Epithelial cell of alveolus of lung (primary cell): ENCODE measurements around the genes CKLF, CMTM2 and CMTM4.

- RAMPAGE, long total RNA = no peak
- RRBS = no CpG with 5 or more reads among the region's 5 CpGs
Observed at GRCh38 chr16:66142870-66143207, 223.7 kb upstream of the CDH5 start.

GRCh38 chr16:66503007-66503436, 46.9 kb downstream of the TK2 start:
- RAMPAGE, long total RNA = no peak
- RRBS = no CpG with 5 or more reads among the region's 2 CpGs

DNA sequence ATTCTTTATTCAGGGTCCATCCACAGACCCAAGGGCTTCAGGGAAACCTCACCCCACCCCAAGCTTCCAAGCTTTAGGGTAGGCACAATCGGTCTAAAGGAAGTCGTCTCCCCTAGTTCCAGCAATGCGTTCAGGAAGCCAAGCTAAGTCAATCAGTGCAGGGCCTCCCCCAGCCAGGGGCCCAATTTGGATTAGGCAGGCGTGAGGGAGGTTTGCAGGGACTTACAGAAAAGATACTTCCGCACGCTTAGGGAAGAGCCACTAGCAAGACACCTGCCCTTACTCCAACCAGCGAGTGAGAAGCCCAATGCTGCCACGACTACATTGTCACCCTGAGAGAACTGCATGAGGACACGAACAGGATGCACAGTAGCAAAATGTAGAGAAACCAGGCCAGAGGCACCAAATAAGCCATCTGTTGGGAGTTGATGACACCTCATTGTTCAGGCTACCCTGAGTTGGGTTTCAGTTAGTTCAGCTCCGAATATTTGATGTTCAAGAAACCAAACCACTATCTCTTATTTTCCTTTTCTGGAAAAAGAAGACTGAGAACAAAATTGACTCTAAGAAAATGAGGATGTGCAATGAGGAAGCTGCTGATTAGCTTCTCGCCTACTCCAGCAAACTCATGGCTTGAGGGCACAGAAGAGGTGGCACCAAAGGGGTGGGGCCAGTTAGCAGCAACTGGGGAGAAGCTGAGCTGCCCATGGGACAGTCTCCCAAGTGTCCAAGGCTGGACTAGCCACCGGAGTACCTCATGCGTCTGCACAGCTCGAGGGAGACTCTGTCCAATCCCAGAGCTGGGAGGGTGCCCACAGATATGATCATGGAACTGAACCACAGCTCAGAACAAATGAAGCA, 29.4 kb downstream of the TK2 start:
- RAMPAGE, long total RNA = no peak
- RRBS = no CpG with 5 or more reads among the region's 14 CpGs

DNA sequence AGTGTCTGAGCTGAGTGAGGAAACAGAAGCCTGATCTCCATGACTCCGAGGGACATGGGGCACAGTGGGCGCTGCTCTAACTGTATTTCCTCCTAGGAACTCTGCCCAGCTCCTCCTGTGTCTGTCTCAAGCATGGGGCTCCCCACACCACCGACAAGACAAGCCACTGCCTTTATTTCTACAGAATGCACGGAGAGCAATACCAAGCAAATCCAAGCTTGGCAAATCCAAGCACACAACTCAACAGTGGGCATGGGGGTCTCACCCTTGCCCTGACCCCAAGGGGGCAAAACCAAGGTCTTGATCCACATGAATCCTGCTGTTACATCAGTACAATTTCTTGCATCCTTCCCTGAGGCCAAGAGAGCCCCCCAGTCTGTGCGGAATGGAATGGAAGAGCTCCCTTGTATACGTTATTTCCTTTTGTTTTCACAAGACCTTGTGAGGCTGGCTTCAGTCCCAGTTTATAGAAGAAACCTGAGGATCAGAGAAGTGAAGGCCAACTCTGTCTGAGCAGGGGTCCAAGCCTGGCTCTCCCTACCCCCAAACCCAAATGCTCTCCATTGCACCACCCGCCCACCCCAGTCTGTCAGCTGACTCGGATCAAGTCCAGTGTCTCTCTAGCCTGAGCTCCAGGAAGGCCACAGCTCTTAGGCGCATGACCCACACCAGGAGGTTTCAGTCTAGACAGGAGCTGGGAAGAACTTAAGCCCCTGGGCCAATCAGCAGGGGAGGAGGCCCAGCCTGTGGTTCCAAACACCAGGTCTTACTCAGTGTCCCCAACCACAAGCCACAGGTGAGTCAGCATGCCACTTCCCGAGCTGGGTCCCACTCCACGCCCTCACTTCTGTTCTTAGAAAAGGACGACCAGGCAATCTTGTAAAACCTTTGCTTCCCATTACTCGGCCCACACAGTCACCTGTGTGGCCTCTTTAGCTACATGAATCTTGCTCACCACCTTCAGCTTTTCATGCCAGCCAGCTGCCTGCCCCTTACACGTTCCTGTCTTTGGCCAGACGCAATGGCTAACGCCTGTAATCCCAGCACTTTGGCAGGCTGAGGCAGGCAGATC, 28.0 kb downstream of the TK2 start:
- RAMPAGE, long total RNA = no peak
- RRBS = no CpG with 5 or more reads among the region's 16 CpGs

GRCh38 chr16:66531238-66531623, 18.7 kb downstream of the TK2 start:
- RAMPAGE, long total RNA = no peak
- RRBS = no CpG with 5 or more reads among the region's 5 CpGs

DNA sequence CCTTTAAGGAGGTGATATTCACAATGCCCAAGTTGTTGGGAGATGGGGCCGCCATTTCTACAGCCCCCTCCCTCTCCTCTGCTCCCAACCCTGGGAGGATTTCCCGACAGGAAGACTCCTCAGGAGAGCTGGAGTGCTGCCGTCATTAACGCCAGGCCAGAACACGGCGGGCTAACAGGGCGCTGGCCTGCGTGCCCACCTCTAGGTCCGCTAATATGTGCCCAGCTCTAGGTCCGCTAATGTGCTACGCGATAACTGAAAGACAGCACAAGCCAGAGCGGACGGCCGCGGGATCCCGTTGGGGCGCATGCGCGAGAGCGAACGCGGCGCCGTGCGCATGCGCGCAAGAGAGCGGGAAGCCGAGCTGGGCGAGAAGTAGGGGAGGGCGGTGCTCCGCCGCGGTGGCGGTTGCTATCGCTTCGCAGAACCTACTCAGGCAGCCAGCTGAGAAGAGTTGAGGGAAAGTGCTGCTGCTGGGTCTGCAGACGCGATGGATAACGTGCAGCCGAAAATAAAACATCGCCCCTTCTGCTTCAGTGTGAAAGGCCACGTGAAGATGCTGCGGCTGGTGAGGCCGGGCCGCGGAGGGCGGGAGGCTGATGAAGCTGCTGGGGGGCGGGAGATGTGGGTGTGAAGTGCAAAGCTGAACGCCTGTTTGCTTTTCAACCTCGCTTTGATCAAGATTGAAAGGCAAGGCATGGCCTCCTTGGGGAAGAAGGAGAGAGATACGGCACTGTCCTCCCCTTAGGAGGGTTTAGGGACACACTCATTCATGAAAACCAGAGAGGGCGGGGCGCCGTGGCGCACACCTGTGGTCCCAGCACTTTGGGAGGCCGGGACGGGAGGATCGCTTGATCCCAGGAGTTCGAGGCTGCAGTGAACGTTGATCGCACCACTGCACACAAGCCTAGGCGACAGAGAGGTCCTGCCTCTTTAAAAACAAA, at the start of gene CKLF:
CKLF (plus strand) TSS at position 351 of the 944 bp plus-strand sequence.
- RAMPAGE, long total RNA = start-site peak on the plus strand centred at position 381 of the sequence, 41 bp wide, 346 and 854 reads in 2 replicates
- RRBS = no CpG with 5 or more reads among the region's 64 CpGs

- RAMPAGE, long total RNA = no peak
- RRBS = 30% methylated on average over 4 of the region's 23 CpGs
Observed at GRCh38 chr16:66579335-66579535, at the start of gene CMTM2. Gene CMTM2 (plus strand): TSS chr16:66579463.

- RAMPAGE, long total RNA = no peak
- RRBS = no CpG with 5 or more reads among the region's 23 CpGs
Observed at GRCh38 chr16:66604844-66605011, 224 bp downstream of the CMTM3 start.

GRCh38 chr16:66619908-66620794, 15.6 kb downstream of the CMTM3 start:
- RAMPAGE, long total RNA = no peak
- RRBS = no CpG with 5 or more reads among the region's 10 CpGs

- RAMPAGE, long total RNA = no peak
- RRBS = no CpG with 5 or more reads among the region's 13 CpGs
Observed at GRCh38 chr16:66650856-66651282, 45.7 kb downstream of the CMTM4 start.

DNA sequence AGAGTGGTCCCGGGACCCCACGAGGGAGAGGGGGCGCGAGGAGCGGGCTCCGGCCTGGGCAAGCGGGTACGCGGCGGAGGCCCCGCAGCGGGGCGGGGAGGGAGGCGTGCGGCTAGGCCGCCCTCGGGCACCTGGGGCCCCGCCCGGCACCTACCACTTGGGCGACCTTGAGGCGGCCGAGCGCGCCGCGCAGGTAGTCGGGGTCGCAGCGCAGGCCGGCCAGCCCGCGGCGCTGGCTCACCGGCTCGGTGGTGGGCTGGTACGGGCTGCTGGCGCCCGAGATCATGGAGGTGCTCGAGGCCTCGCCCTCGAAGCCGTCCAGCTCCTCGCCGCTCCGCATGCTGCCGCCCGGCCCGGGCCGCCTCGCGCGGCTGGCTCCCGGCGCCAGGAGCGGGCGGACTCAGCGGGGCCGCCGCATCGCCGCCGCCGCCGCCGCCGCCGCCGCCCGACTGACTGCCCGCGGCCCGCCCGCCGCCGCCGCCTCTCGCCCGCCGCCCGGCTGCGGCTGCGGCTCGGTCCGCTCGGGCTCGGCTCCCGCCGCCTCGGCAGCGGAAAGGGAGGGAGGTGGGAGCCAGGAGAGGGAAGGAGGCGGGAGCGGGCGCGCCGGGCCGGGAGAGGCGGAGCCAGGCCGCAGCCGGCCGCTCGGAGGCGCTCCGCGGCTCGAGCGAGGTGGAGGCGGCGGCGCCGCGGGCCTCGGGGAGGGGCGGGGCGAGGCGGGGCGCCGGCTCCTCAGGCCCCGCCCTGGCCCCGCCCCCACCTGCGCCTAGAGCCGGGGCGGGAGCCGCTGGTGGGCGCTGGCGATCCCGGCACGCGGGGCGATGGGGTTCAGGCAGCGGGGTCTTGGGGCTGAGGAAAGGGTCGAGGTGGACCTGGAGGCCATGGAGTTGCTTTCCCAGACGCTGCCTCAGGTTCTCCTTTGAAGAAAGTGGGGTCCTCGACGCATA, at the start of gene CMTM4:
CMTM4 (minus strand) TSS at position 558 of the 944 bp plus-strand sequence.
- RAMPAGE, long total RNA = no peak
- RRBS = 2% methylated on average over 43 of the region's 134 CpGs

- RAMPAGE, long total RNA = no peak
- RRBS = no CpG with 5 or more reads among the region's 19 CpGs
Observed at GRCh38 chr16:66706500-66707146, 10.1 kb upstream of the CMTM4 start.

- RAMPAGE, long total RNA = no peak
- RRBS = no CpG with 5 or more reads among the region's 6 CpGs
Observed at GRCh38 chr16:66931787-66932447, 2.3 kb downstream of the CIAO2B start.

DNA sequence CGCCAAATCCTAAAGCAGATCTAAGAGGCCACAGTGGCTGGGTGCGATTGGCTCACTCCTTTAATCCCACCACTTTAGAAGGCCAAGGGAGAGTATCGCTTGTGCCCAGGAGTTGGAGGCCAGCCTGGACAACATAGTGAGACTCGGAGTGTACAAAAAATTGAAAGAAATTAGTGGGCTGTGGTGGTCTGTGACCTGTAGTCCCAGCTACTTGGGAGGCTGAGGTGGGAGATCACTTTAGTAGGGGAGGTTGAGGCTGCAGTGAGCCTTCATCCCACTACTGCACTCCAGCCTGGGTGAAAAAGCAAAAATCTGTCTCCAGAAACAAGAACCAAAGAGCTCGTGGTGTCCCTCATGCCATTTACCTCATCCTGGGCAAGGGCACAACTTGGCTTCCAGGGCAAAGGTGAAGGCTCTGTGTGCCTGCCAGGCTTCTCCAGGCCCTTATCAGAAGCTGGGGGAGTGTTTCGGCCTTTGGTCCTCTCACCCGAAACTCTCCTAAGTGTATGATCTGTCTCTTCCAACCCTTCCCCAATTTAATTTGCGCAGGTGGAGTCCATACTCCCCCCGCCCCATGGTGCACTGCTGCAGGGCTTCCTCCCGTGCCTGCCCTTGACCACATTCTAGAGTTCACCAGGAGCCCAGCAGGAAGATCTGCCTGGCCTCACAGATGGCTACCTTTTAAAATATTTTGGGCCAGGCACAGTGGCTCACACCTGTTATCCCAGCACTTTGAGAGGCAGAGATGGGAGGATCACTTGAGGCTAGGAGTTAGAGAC, 1.1 kb downstream of the CES2 start:
- RAMPAGE, long total RNA = no peak
- RRBS = no CpG with 5 or more reads among the region's 10 CpGs

DNA sequence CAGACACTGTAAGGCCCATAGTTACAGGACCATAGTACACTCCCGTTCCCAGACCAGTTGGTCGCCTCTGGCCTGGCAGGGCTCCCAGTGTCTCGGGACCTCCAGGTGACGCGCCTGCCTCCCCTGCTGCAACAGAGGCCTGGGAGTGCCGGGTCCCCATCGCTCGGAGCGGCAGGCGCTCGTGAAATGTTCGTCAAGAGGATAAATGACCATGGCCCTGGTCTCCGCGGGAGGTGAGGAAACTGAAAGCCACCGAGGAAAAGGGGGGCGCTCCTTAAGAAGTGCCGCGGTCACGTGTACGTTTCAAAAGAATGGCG, 12.4 kb downstream of the CES2 start:
- RAMPAGE, long total RNA = no peak
- RRBS = no CpG with 5 or more reads among the region's 21 CpGs

- RAMPAGE, long total RNA = no peak
- RRBS = 100% methylated on average over 1 of the region's 12 CpGs
Observed at GRCh38 chr16:66963818-66964424, 2.9 kb downstream of the CES3 start.

GRCh38 chr16:67040479-67041340, 11.8 kb downstream of the CBFB start:
- RAMPAGE, long total RNA = no peak
- RRBS = no CpG with 5 or more reads among the region's 4 CpGs

DNA sequence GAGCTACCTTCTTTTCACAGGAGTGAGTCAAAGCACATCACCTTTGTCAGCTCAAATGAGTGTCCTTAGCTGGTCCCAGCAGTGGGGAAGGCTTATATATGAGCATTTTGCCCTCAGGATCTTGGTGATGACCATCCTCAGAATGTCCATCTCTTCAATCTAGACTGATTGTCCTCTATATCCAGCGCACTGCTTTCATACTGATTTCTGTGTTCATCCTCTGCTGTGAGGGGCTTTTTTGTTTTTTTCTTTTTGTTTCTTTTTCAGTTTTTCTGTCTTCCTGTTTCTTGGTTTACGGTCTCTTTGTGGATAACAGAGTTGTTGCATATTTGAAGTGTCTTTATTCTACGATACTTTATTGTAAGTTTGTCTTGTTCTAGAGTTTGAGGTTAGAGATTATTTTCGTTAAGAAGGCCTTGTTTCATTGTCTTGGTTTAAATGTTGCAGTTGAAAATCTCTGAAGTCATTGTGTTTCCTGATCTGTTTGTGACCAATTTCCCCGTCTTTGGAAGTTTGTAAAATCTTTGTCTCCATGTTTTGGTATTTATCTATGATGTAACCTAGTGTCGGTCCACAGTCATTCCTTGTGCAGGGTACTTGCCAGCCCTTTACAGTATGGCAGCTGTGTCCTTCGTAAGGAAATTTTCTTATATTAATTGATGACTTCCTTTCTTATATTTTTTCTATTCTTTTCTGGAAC, 25.1 kb downstream of the CBFB start:
- RAMPAGE, long total RNA = no peak
- RRBS = no CpG with 5 or more reads among the region's 7 CpGs

- RAMPAGE, long total RNA = no peak
- RRBS = no CpG with 5 or more reads among the region's 7 CpGs
Observed at GRCh38 chr16:67069081-67069391, 40.1 kb downstream of the CBFB start.

DNA sequence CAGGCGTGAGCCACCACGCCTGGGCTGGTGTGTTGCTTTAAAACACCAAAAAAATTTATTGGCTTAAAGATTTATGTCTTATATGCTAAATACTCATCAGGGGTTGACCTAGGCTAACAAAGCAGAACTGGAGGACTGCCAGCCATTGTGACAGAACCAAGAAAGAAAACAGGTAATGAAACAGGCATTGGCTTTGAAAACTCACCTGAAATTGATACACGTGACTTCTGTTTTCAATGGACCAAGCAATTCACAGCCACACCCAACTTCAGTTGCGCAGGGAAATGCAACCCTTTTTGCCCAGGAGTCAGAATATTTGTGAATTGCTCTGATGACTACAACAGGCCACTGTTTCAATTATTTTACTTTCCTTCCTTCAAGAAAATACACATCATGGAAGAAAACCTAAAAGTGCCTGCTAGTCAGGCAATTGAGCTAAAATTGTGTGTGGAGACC, 4.8 kb upstream of the PHAF1 start:
- RAMPAGE, long total RNA = no peak
- RRBS = no CpG with 5 or more reads among the region's 4 CpGs